HL-60 (cell line): ENCODE measurements around the genes TNFAIP8L1 and PTPRS.

GRCh38 chr19:4606843-4607395 lies 32.4 kb upstream of the TNFAIP8L1 start:
- RRBS = 52% methylated on average over 9 of the region's 29 CpGs

GRCh38 chr19:4633267-4634071 lies 5.8 kb upstream of the TNFAIP8L1 start:
- RRBS = 14% methylated on average over 2 of the region's 16 CpGs

DNA sequence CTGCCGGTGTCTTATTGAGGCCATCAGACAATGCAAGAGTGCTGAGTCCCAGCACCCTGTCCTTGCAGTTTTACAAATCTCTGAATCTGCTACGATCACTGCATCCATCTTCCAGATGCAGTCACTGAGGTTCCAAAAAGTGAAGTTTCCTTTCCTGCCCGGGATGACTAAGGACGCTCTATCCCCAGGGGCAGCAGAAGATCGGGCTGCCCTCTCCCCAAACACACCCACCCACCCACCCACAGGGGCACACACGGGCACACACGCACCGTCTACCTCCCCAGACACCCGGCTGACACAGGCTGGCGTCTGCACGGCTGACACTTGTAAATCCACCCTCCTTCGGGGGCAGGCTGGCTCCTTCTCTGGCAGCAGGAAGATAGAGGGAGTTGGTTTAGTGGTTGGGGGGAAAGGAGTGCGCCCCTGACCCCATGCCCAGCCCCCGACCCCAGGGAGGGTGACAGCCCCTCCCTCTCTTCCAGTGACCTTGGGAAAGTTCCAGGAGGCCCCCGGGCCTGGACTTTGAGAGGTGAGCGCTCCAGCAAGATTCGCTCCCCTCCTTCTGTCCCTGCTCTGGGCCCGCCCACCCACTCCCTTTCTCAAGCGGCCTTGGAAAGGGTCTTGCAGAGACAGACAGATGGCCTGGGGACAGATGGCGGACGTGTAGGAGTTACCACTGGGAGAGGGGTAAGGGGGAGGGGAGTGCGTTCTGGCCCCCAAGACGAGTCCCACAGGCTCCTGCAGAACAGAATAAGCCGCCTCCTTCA lies 3.9 kb upstream of the TNFAIP8L1 start:
- RRBS = no CpG with 5 or more reads among the region's 24 CpGs

GRCh38 chr19:4638786-4640156 lies at the start of gene TNFAIP8L1:
Gene TNFAIP8L1, plus strand, starts transcription at chr19:4639516.
- RRBS = 3% methylated on average over 26 of the region's 86 CpGs

GRCh38 chr19:4678634-4679595 lies 8.8 kb upstream of the MYDGF start:
- RRBS = no CpG with 5 or more reads among the region's 38 CpGs

GRCh38 chr19:4693565-4693937 lies 23.4 kb upstream of the MYDGF start:
- RRBS = no CpG with 5 or more reads among the region's 6 CpGs

DNA sequence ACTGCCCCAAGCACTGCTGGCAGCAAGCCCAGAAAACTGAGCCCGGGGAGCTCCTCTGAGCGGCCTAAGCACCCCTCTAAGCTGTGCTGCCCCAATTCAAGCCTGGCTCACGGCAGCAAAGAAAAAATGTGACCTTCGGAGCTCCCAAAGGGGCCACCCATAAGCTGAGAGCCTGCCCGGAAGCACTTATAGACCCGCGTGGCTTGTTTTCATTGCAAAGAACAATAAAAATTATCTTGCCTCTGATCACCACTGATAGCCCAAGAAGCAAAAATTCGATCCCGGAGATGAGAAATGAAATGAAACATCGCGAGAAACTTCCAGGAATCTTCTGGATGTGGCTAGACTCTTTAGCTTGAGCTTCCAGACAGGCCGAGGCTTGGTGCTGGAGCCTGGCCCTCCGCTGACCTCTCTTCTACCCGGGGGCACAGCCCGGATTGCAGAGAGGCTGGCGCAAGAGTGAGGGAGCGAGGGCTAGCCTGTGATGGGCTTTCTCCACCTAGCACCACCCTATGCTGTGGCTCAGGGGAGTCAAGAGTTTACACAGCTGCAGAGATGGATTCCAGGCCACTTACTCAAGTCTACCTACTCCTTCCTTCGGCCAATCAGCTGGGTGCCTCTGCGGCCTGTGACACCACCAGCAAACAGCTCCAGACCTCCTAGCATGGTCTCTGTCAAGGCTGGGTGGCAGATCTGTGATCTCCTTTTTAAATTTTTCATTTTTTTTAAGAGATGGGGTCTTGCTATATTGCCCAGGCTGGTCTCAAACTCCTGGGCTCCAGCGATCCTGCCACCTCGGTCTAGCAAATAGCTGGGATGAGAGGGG lies 6.1 kb downstream of the DPP9 start:
- RRBS = 97% methylated on average over 5 of the region's 21 CpGs

- RRBS = 3% methylated on average over 15 of the region's 47 CpGs
Observed at GRCh38 chr19:4759655-4760391, 31.7 kb upstream of the FEM1A start.

DNA sequence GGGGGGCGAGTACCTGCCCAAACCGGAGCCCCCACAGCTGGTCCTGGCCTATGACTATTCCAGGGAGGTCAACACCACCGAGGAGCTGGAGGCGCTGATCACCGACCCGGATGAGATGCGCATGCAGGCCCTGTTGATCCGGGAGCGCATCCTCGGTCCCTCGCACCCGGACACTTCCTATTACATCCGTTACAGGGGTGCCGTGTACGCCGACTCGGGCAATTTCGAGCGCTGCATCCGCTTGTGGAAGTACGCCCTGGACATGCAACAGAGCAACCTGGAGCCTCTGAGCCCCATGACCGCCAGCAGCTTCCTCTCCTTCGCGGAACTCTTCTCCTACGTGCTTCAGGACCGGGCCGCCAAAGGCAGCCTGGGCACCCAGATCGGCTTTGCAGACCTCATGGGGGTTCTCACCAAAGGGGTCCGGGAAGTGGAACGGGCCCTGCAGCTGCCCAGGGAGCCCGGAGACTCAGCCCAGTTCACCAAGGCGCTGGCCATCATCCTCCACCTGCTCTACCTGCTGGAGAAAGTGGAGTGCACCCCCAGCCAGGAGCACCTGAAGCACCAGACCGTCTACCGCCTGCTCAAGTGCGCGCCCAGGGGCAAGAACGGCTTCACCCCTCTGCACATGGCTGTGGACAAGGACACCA lies 1.4 kb downstream of the FEM1A start:
- RRBS = 56% methylated on average over 5 of the region's 37 CpGs

GRCh38 chr19:4802701-4803207 lies 11.2 kb downstream of the FEM1A start:
- RRBS = no CpG with 5 or more reads among the region's 9 CpGs

- RRBS = no CpG with 5 or more reads among the region's 17 CpGs
Observed at GRCh38 chr19:4866682-4867291, 680 bp downstream of the PLIN3 start.

GRCh38 chr19:4911541-4912524 lies 2.5 kb downstream of the UHRF1 start:
- RRBS = 28% methylated on average over 6 of the region's 35 CpGs

DNA sequence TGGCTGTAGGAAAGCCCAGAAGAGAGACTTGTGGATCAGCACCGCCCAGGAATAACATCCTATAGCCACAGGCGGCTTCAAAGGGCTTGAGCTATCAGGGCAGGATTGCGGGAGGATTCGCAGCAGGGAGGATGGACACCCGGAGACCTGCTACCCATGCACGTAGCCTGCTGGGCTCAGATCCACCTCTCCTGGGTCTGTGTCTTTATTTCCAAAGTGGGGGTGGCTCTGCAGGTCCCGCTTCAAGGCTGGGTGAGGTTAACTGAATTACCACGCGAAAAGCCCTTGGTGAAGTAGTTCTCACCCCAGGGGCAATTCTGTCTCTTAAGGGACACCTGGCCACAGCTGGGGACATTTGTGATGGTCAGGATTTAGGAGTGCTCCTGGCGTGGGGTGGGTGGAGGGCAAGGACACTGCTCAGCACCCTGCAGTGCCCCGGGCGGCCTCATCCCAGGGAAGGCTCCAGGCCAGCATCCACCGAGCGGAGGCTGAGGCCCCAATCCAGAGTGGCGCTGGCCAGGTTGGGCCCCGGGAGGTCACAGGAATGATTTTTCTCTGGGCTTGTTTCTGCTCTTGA lies 14.9 kb downstream of the KDM4B start:
- RRBS = 97% methylated on average over 4 of the region's 16 CpGs

GRCh38 chr19:5023091-5023670 lies 54.3 kb downstream of the KDM4B start:
- RRBS = 93% methylated on average over 5 of the region's 23 CpGs

DNA sequence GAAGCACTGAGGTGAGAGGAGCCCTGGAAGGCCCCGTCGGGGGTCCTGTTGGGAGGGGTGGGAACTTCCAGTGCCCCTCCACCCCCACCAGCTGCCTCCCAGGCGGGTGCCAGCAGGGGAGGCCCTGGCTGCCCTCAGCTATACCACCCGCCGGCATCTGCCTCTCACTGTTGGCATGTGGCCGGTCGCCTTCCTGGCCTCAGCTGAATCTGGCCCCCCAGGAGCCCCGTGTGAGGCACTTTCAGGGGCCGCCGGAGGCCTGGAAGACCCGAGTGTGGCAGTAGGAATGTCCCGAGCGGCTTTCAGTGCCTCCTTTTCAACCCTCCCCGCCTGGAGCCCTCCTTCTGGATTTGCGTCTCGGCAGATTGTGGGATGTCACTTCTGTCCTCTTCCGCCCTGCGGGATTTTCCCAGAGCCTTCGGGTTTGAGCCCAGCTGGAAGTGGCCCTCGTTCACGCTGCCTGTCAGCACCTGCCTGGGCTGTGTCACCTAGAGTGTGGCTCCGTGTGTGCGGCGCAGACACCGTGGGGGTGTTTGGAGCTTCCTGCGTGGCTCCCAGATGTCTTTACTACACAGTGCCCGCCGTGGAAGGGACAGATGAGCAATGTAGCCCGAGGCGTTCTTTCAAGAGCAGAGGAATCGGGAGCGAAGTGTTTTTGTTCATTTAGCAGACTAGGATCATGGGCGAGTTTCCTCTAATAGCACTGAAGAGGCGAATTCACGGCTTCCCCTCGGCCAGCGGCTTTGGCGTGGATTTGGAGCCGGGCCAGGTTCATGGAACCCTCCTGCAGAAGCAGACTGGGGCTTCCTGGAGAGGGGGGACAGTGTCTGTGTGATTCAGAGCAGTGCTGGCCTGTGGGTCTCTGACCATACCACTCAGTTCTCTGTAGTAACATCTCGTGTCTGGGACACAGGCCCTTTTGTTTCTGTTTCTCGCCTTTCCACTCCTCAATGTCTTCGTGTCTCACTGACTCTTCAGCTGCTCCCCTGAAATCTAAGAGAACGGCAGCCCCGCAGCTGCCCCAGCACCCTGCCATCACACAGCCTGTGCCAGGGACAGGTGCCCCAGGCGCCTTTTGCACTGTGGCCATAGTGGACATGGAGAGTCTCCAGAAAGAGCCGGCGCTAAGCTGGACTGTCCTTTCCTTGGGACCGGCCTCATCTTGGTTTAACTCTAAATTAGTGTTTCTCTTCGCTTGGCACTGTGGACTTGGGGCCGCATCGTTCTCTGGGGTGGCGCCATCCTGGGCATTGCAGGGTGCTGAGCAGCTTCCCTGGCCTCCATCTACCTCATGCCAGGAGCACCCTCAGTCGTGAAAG lies 68.0 kb downstream of the KDM4B start:
- RRBS = 100% methylated on average over 3 of the region's 53 CpGs

- RRBS = 91% methylated on average over 4 of the region's 15 CpGs
Observed at GRCh38 chr19:5104054-5104663, 135.2 kb downstream of the KDM4B start.

GRCh38 chr19:5290807-5291186 lies 49.8 kb downstream of the PTPRS start:
- RRBS = no CpG with 5 or more reads among the region's 9 CpGs

DNA sequence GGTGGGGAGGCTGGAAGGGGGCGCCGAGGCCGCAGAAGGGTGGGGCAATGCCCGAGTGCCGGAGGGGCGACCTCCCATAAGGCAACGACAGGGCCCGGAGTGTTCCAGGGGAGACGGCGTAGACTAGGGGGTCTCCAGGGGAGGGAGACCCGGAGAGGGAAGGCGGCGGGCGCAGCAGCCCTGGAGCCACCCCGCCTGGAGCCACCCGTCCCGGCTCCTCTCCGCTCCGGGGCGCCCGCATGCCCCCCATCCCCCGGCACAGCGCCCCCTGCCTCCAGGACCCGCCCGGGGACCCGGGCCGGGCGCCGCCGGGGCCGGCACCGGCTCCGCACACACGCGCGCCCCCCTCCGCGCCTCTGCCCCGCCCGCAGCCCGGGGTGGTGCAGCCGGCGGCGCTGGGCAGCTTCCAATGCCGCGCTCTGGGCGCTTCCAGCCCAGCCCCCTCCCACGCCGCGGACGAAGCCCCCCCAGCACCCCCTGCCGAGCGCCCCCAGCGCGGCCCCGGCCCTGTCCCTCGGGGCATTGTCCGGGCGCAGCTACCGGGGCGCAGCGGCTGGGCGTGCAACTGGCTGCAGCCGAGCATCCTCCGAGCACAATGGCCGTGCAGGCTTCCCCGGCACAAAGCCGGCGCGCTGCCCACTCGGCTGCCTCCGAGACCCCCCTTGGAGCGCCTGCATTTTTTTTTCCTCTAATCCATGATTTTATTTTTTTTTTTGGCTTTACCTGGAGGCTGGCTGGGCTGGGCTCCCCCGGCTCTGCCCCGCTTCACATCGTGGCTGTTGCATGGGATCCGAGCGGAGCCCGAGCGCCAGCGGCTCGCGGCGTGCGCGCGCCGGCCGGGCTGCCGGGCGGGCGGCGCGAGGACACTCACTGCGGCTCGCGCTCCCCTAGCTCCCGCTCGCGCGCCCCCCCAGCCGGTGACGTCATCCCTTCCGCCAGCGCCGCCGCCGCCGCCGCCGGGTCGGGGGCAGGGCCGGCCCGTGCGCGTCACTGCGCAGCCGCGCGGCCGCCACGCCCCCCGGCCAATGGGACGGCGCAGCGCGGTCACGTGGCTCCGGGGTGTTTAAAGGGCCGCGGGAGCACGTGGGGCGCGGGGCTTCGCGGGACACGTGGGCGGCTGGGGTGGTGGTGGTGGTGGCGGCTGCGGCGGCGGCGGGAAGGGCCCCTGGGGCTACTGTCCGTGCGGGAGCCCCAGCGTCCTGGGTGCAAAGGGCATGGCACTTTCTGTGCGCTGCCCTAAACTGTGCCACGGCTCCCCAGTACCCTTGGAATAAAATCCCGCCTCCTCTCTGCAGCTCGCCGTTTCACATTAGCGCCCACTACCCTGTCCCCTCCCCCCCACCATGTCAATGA lies at the start of gene PTPRS:
TSS of gene PTPRS (minus strand) at position 872 of the 1,353 bp plus-strand sequence.
- RRBS = 9% methylated on average over 86 of the region's 152 CpGs

- RRBS = no CpG with 5 or more reads among the region's 24 CpGs
Observed at GRCh38 chr19:5577511-5578296, 44.9 kb downstream of the SAFB2 start.

DNA sequence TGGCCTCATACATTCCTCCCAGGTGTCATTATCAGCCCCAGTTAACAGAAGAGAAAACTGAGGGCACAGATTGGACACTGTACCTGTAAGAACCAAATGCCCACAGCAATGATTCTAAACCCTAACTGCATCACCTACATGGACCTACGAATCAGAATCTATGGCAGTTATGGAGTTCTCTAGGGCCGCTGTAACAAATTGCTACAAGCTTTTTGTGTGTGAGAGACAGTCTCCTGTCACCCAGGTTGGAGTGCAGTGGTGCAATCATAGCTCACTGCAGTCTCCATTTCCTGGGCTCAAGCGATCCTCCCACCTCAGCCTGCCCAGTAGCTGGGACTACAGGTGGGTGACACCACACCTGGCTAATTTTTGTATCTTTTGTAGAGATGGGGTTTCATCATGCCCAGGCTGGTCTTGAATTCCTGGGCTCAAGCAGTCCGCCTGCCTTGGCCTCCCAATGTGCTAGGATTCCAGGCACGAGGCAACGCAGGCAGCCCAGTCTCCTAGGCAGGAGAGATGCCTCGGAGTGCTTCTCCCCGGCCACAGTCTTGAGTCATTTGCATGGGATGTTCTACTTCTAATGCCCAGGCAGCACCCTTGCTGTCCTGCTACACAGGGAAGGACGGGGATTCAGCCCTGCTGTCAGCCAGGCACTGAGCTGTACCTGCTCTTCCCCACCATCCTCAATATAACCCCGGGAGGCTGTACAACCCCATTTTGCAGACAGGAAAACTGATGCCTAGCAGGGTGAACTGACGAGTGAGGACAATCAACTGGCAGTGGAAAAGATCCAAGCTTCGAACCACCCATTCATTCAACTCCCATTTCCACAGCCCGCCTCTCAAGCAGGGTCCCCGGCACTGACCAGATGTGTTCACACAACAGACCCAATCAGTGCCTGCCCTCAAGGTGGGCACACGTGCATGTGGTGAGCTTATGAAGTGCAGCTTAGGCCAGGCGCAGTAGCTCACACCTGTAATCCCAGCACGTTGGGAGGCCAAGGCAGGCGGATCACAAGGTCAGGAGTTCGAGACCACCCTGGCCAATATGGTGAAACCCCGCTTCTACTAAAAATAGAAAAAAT lies 8.6 kb downstream of the MICOS13 start:
- RRBS = no CpG with 5 or more reads among the region's 20 CpGs